Left colon (tissue), 1 donor: Measurements from ENCODE around the gene IYD.

DNA sequence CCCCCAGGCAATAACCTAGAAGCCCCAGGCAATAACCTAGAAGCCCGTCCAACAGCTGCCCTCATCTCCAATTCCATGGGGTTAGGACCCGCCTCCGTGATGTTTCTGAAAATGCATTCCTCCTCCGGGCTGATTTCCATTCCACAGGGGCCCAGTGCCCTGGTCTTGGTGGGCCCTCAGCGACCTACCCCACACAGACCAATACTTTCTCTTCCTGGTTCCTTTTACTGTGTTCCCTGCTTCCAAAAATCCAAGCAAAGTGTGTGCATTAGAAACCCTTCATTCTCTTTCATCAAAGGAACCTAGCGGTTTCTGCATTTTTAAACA lies 257.8 kb upstream of the TAB2 start:
- PRO-cap, result unidirectional peak, minus-strand start at position 60 of the sequence

DNA sequence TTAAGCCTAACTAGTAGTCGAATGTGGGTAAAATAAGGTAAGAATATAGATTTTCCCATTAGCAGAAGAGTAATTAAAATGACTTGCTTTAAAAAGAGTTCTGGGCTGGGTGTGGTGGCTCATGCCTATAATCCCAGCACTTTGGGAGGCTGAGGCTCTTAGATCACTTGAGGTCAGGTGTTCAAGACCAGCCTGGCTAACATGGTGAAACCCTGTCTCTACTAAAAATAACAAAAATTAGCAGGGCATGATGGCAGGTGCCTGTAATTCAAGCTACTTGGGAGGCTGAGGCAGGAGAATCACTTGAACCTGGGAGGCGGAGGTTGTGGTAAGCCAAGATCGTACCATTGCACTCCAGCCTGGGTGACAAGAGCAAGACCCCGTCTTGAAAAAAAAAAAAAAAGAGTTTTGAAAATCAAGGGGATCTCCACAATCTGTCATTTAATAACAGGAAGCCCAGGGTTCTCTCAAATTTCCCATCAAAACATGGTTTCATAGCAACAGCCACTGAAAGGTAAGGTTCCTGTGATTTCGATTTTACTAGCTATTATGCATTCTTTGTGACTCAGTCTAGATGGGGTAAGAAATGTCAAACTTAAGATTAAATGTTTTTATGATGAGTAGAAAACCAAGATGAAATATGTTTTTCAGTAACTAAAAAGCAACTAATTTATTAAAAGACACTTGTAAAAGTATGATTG lies 10.0 kb upstream of the ZC3H12D start:
- PRO-cap, result no peak

DNA sequence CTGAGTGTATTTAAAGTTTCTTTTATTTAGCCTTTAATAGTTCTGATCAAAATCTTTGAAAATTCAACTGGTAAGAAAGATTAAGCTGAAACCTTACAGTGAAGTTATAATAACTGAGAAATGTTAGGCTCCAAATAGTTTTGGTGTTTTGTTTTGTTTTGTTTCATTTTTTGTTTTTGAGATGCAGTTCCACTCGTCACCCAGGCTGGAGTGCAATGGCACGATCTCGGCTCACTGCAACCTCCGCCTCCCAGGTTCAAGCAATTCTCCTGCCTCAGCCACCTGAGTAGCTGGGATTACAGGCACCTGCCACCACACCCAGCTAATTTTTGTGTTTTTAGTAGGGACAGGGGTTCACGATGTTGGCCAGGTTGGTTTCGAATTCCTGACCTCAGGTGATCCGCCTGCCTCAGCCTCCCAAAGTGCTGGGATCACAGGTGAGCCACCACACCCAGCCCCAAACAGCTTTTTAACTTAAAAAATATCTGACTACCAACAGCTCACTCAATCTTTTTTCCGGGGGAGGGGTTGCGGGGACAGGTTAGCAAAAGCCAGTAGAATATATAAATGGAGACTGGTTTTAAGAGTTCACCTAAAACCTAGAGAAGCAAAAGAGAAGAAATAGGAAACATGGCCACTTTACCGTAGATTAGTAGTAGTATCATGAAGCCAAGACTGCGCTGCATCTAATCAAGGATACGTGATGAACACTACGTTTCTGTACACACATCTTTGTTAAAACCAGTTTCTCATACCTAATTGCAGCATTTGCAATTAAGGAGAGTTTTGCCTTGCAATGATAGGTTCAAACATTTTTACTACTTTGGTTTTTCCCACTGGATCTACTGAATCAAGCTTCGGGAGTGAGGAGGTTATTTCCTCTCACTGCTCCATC lies 10.8 kb upstream of the ZC3H12D start:
- PRO-cap, result no peak

- PRO-cap, result no peak
Observed at GRCh38 chr6:149701572-149702398, 16.1 kb downstream of the LATS1 start.

DNA sequence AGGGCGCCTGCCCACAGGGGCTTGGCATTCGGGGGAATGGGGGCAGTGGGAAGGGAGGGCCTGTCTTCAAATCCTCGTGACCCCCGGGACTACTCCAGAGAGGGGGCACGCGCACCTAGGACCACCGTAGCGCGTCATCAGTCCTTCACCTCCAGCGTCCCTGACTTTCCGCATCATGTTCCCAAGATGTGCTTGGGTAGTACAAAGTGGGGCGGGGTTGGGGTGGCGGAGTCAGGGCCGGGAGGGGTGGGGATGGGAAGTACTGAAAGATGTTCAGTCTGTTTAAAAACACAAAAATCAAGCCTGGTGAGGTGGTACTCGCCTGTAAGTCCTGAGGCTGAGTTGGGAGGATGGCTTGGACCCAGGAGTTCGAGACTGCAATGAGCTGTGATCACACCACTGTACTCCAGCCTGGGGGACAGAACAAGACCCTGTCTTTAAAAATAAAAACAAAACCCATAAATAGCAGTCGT lies 440 bp upstream of the LRP11 start:
- PRO-cap, result no peak

- PRO-cap, result no peak
Observed at GRCh38 chr6:149889308-149889759, 8.6 kb downstream of the RAET1E start.

DNA sequence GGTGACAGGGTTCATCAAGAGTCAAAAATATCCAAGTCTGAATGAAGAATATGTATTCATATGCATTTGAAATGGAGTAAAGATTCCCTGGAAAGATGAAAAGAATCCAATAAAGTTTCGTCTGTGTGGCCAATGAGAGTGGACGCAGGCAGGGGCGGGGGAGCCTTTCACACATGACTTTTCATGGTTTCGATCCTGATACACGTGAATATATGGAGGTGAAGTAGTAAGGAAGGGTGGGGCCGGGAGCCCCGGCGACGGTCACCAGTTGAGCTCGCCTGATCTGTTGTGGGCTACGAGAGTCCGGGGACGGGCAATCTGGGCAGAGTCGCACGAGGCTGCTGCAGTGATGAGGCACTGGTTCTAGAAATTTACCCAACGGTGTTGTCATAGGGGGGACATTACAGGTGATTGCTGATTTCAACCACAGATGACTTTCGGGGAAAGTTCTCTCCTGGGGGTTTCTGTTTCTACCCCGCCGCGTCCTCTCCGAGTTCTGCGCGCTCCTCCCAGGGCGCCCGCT lies 12.0 kb upstream of the RAET1L start:
- PRO-cap, result unidirectional peak, minus-strand start at position 262 of the sequence

- PRO-cap, result no peak
Observed at GRCh38 chr6:150154268-150154917, 11.5 kb downstream of the PPP1R14C start.

DNA sequence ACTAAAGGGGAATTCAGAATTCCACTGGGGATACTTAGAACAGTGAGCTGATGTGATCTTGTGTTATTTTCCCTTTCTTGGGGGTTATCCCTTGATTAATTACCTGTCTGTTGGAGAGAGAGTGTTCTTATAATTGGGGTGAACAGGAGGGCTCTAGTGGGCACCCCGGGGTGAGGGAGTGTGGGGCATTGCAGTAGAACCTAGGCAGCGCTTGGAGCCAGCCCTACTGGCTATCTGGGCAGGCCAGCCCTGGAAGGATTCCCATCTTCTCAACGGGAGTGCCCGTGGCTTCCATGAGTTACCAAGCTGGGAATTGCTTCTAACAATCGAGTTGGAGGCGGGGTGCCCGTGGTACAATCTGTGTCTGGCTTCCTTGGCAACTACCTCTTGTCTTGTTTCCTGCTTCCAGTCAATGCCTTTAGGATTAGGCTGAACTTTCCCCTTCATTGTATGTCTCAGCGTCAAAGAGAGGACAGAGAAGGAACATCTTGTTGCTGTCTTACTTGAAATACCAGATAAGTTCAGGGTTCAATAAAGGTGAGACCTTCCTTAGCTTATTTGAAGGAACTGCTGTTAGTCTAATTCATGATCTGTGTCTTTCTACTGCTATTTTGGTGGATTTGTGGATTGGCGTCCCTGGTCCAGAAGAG lies 33.3 kb downstream of the PPP1R14C start:
- PRO-cap, result no peak

- PRO-cap, result unidirectional peak, plus-strand start at chr6:150369020
Observed at GRCh38 chr6:150368433-150369163, at the start of gene IYD. Gene IYD, plus strand, starts transcription at chr6:150369012.

GRCh38 chr6:150576426-150577509 lies 22.9 kb upstream of the PLEKHG1 start:
- PRO-cap, result no peak

DNA sequence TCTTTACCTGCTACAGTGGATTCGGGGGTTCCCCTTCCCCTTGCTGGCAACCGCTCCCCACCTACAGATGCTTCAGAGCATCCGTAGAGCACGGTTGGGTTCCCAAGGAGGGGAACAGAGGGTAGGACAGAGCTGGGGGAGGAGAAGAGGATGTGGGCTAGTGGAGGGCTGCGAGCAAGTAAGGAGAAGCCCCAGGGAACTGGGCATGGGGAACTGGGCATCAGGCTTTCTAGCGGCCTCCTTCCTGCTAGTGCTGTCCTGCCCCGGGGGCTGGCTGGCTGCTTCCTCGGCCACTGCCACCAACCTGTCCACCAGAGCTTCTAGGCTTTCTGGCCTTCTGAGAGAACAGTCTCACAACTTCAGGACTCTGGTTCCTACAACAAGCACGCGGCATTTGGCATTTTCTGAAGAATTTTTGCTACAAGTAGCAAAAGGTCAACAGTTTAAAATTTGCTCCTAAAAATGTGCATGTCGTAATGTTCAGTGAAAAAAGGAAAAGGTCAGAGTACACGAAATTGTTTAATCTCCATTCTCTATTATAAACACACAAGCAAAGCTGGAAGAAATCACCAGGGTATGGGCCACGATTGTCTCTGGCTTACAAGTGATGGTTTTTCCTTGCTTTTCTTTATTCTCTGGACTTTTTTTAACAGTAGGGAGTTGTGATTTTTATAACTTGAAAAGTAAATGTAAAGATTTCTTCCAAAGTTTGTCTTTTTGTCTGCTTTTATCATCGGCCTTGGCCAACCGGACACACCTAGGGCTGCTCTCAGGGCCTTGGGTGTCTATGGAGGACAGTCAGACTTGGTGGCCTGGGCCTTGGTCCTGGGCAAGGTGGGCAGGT lies 32.2 kb downstream of the PLEKHG1 start:
- PRO-cap, result no peak

DNA sequence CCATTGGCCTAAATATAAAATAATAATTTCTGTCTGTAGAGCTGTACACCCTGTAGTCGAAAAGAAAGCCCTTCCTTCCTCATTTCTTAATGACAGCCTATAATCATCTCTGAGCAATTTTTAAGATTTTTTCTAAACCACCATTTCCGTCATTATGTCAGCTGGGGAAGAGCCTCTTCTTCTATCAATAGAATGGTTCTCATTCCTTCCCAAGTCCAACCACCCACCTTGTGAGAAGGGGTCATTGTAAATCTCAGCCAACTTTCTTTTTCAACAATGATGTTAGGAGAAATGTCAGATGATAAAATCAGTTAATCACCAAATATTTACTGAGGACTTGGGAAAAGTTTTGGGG lies 91.8 kb downstream of the PLEKHG1 start:
- PRO-cap, result no peak

GRCh38 chr6:150814280-150814797 lies 51.2 kb upstream of the MTHFD1L start:
- PRO-cap, result no peak

DNA sequence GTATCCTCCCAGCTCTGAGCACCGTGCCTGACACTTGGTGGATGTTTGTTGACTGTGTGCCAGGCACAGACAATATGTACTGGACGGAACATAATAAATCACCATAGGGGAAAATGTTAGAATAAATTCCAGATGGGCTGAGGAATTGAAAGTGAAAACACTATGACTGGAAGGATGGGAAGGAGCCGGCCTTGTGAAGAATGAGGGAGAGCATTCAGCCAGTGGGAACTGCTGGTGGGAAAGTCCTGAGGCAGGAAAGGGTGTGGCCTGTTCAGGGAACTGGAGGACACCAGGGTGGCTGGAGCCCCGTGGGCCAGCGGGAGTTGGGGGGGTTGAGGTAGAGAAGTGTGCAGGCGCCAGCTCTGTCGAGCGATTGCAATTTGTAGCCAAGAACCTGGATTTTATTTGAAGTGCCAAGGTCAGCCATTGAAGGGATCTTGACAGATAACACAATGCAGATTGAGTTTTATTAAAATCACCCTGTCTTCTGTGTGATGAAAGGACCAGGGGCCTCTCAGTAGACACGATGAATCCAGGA lies 75.5 kb downstream of the MTHFD1L start:
- PRO-cap, result no peak

- PRO-cap, result unidirectional peak, minus-strand start at chr6:150981176
Observed at GRCh38 chr6:150980992-150981631, 115.6 kb downstream of the MTHFD1L start.

DNA sequence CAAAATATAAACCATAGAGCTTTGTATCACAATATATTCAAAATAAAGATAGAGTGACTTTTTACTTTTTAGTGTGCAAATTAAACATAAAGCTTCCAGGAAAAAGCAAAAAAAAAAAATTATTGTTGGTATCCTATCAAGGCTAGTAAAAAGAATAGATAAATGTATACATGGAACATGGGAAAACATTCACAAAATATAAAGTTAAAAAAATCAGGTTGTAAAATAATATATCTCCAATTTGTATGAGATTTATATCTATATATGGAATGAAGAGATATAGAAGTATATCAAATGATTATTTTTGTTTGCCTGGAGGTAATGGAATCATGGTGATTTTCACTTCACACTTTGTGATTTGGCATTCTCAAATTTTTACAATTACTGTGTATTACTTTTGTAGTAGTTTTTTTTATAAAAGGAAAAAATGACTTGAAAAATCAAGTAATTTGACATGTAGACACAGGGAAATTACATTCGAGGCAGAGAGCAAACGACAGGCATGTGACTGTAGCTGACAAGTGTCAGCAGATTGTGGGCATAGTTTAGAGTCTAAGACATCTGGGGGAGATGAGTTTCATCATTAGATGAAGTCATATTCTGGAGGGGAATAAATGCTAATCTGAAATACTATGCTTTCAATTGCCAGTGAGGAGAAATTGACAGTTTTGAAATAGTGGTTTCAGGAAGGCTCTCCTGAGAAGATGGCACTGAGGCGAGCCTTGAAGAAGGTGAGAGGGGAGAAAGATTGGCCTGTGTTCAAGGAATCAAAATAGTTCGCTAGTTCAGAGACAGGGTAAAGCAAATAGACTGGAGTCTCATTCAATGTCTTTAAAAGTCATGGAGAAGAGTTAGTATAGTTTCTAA lies 125.9 kb downstream of the MTHFD1L start:
- PRO-cap, result no peak

DNA sequence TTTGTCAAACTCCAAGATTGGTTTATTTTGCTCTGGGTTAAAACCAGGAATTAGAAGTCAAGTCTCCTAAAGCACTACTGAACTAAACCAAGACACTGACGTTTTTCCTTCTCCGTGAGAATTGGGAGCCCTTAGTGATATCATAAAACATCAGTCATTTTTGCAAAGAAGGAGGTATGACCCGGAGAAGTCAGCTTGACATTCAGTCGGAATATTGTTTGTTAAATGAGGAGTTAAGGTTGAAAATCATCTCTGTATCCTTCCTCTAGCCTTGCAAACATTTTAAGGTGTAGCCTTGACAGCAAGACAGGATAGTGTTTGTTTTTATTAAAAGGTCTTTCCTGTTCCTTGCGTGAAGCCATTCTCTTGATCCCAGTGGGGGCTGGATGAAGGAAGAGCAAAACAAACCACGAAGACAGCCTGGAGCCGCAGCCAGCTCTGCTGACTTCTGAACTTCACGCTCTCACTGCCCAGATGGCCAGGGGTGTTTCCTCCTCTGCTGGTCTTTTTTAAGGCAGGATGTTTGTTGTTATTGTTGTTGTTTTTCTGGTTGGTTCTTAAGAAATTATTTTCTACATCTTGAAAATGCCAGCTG lies 156.3 kb downstream of the MTHFD1L start:
- PRO-cap, result no peak

DNA sequence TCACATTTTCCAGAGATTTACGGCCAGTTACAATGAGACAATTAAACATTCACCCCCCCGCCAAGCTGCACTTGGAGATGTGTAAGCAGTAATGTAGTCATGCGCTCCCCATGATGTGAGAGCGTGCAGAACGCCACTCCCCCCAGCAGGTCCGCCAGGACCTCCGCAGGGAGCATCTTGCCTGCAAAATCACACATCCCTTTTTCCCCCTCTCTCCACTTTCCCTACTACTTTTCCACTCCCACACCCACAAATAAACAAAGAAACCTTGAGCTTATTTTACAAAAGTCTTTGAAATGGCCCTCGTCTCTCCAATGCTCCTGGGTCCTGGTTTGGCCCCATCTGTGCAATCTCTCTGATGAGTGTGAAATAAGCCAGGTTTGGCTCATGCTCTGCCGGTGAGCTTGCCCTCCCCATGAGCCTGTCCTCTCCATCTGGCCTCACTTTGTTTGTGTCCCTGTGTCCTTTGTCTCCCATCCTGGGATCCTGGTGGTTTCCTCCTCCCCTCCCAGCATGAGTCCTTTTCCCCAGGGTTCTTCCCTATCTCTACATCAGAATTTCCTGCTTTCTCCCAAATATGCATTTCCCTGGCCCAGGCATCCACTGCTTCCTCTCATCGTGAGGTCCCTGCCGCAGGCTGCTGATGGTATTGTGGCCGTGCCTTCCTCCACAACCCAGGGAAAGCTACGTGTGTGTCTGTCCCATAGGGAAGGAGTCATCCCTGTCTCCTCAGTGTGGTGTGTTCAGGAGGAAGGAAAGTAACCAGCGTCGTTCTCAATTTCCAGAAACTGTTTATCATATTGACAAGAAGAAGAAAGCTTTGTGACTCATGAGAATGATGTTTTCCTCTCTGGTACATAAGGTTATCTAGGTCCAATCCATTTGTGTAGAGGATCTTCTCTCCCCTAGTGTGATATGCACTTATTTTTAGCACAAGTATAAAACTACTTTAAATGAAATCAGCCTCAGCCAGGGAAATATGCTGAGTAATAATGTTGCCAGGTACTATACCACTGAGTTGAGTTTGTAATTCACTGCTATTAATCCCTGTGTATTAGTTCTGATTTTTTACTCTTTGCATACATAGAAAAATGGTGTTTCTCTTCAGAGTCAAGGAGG lies 180.1 kb downstream of the MTHFD1L start:
- PRO-cap, result no peak

GRCh38 chr6:151228995-151229802 lies 10.6 kb upstream of the AKAP12 start:
- PRO-cap, result no peak